LUHMES (cell line): Measurements from ENCODE around the genes CFAP300, MMP8 and CASP4.

DNA sequence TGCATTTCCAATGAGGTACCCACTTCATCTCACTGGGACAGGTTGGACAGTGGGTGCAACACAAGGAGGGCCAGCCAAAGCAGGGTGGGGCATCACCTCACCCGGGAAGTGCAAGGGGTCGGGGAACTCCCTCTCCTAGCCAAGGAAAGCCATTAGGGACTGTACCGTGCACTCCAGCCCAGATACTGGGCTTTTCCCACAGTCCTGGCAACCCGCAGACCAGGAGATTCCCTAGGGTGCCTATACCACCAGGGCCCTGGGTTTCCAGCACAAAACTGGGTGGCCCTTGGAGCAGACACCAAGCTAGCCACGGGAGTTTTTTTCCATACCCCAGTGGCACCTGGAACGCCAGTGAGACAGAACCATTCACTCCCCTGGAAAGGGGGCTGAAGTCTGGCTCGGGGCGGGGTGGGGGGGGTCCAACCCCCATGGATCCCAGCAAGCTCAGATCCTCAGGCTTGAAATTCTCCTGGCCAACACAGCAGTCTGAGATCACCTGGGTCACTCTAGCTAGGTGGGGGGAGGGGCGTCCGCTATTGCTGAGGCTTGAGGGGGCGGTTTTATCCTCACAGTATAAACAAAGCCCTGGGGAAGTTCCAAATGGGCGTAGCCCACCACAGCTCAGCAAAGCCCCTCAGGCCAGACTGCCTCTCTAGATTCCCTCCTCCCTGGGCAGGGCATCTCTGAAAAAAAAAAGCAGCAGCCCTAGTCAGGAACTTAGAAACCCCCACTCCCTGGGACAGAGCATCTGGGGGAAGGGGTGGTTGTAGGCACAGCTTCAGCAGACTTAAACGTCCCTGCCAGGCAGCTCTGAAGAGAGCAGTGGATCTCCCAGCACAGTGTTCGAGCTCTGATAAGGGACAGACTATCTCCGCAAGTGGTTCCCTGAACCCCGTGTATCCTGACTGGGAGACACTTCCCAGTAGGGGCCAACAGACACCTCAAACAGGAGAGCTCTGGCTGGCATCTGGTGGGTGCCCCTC lies 16.9 kb downstream of the TRPC6 start:
- PRO-cap, result no peak

DNA sequence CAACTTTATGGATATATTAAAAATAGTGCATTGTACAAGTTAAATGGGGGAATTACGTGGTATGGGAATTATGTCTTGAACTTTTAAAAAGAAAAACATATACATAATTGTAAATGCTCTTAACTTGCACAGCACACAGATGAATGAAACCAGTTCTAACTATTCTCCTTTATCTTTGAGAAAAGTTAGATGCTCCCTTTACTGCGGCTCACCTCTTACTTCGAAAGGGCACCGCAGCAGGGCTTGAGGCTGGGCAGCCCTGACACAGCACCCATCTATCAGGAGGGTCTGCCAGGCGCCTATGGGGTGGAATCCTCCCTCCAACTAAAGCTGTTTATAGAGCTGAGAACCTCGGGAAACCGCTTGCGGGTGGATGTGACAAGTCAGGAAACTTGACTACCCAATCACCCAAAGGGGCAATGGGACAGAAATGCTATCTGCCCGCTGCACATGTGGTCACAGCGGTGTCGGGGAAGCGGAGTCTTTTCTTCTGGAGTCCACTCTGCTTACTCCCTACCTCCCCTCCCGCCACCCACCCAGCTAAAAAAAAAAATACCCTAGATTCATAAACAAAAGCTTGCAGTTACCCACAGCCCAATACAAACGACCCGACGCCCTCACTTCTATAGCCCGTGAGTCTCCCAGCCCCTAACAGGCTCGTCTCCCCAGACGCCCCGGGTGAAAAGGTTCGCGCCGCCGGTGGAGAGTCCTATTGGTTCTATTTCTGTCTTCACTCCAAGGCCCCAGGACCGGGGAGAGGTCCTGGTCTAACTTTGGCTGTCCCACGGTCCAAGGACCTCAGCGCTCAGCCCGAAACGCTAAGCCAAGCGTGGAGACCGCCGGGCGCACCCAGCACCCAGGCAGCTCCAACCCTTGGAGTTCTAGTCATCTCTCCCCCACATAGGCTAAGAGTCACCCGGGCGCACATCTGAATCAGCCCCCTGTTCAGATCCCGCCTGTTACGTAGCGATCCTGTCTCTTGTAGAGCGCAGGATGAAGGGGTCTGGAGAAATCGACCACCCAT lies 1.5 kb downstream of the TRPC6 start:
- PRO-cap, result no peak

DNA sequence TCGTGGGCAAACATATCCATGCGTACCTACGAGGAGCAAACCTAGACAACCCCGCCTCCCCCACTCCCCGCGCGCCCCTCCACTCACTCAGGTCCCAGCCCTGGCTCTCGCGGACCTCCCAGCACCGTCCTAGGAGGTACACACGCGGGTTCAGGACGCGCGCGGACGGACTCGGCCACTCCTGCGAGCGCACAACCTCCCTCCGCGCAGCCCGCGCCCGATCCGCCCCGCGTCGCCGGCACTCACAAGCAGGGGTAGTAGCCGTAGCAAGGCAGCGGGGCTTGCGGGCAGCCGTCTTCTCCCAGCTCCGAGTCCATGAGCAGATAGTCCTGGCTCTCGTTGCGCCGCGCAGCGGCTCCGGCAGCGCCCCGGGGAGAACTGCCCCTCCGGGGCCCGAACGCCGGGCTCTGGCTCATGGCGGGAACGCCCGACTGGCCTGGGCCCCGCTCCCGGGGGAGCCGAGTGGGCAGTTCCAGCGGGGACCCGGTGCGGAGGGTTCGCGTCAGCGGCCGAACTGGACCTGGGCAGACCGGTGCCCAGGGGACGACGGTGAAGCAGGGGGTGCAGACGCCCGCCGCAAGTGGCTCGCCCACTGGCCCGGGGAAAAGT lies 615 bp downstream of the TRPC6 start:
- PRO-cap, result no peak

DNA sequence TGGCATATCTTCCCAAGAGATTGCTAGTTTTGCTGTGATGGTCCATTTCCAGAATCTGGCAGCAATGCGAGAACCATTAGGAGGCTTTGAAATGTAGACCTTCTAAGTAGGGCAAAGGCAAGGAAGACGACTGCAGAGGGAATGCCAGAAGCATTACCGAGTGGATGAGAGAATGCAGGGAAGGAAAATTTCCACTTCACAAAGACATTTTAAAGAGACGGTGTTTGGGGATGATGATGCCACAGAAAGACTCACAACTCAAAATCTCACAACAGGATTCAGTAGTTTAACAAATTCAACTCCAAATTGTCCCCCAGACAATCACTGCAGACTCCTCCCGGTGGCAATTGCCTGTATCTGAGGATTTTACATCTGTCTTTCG lies 423 bp upstream of the CEP126 start:
- PRO-cap, result no peak

DNA sequence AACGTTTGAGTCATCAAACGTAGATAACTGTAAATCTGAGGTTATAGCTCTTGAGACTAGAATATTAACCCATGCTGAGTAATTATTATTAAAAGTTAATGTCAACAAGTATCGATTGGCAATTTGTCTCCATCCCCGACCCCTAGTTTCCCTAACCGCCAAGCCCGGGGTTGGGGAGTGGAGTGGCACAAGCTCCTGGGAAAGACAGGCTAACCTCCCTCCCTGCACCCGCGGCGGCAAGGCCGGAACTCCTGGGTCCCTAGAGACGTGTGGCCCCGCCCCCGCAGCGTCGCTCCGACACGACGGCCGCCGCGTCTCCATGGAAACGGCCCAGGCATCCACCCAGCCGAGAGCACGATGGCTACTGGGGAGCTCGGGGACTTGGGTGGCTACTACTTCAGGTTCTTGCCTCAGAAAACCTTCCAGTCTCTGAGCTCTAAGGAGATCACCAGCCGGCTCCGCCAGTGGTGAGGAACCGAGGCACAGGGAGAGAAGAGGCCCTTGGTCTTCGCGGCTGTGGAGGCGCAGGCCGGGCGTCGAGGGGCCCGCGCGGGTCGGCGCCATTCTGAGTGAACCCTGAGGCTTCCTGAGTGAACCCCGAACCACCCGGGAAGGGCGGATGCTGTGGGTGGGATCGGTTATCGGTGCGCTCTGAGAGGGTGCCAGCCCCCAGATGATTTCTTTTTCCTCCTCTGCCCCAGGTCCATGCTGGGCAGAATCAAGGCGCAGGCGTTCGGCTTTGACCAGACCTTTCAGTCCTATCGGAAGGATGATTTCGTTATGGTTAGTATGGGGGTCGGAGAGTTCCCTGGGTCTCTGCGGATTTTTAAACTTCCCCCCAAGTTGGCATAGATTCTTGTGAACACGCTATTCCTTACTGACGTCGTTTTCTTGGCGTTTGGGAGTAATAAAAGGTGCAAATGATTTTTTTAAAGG lies at the start of gene CFAP300:
Gene CFAP300 (plus strand): TSS at position 324 of the 936 bp plus-strand sequence.
- PRO-cap, result bidirectional peak, plus-strand start at position 324 of the sequence, minus-strand start at position 254 of the sequence

DNA sequence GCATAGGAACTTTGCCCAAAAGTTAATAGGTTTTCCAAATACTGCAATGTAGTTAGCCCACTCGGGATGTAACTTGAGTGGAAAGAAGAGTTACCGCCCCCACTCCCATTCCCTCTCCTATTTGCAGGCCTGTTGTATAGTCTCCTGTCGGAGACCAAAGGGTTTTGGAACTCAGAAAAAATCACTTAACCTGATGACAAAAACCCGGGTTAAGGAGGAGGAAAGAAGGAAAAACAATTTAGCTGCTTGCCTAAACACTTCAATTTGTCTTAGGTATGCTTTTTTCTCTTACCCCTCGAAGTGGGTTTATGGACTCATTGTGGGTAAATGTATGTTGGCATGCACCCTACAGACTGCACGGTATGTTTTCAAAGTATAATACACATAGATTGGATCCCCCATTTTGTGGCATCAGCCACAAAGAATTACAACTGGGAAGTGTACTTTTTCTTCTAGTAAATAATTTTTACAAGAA lies 2.3 kb downstream of the YAP1 start:
- PRO-cap, result no peak

DNA sequence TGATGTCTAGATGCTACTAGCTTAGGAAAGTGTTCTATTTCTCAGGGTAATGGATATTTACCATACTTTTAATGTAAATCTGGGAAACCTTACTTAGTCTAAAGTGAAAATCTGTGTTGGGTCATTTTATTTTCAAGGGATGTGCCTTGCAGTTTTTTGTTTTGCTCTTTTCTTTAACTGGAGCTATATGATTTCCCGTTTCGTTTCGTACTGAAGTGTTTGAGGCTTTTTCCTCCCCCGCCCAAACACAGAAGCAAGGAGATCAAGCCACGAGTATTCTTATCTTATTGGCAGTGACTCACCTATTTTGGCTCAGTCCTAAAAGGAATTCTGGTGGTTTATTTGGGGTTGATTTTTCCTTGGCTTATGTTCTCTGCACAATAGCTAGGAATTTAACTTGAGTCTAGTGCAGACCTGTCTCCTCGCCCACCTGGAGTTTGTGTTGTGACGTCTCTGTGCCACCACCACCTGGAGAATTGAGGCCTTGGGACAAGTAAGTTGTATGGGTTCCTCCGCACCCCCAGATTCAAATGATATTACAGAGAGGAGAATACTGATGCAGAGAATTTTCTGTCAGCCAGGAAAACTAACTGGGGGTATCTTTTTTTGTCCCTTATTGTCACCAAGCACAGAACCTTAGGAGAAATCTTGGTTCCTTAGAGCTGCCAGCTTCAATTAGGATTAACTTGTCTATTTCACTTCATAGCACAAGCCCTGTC lies 90.5 kb upstream of the BIRC3 start:
- PRO-cap, result no peak

GRCh38 chr11:102321738-102322590 lies 4.7 kb downstream of the BIRC3 start:
- PRO-cap, result no peak

DNA sequence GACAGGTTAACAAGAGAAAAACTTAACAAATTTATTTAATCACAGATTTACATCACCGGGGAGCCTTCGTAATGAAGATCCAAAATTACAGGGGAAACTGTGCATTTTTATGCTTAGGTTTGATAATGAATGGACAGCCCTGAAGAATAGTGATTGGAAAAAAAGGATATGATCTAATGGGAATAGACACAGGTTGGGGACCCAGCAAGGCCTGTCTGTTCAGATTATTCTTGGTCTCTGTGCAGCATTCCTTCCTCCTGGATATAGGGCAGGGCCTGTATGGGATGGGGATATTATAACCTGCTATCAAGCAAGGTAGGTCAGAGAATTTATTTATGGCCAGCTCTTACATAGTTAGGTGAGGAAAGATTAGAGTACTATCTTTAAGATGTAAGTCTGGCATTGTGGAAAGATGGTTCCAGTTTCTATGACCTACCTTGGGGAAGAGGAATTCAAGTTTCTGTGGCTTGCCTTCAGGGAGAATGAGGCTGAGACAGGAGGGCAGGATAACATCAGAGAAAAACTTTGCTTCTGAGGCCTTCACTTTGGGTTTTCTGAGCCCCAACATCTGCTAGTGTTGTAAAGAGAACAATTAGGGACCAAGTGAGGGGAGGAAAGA lies 8.5 kb upstream of the BIRC2 start:
- PRO-cap, result no peak

- PRO-cap, result no peak
These were observed 37.8 kb downstream of the BIRC2 start for GRCh38 chr11:102384737-102385233.

GRCh38 chr11:102416805-102417365 lies 35.7 kb downstream of the TMEM123 start:
- PRO-cap, result no peak

- PRO-cap, result no peak
These were observed 21.2 kb downstream of the TMEM123 start for GRCh38 chr11:102431405-102431796.

- PRO-cap, result no peak
These were observed 12.7 kb upstream of the TMEM123 start for GRCh38 chr11:102465239-102465660.

DNA sequence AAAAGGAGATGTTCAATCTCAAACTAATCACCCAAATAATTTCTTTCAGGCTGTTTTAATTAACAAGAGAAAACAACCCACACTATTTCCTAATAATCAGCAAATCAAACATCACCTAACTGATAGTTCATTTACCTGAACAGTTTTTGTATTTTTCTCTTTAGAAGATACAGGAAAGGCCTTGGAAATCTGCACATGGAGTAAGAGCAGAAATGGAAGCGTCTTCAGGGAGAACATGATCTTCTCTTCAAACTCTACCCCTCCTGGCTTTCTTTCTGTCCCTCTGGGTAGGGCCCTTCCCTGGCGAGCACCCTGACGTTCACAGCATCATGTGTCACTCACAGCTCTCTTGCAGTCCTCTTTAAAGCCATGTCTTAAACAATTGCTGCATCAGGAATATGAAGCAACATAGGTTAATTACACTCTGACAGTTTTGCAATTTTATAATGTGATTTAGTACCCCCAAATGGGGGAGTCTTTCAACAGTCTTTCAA lies at the start of gene MMP8:
Gene MMP8 (minus strand): TSS at position 336 of the 494 bp plus-strand sequence.
- PRO-cap, result no peak

DNA sequence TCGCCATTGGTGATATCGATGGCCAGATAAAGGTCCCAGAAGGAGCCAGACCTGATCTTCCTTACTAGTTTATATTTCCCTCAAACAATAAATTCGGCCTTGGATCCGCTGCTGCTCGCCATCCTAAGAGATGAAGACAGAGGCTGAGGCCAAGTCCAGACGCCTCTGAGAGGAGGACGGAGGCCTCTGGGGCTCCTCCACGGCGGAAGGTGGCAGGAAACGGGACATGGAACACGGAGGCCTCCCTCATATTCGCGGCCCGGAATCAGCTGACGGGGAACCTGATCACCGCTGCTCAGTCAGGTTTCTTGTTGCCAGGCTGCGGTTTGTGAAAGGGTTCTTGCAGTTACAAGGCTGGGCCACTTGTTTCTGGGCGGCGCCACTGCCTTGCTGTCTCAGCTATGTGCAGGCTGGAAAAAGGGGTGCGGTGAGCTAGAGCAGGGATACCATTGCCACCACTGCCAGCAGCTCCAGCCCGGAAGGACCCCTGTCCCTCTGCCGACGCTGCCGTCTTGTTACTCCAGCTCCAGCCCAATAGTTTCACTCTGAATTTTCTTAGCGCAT lies 9.9 kb upstream of the MMP1 start:
- PRO-cap, result no peak

DNA sequence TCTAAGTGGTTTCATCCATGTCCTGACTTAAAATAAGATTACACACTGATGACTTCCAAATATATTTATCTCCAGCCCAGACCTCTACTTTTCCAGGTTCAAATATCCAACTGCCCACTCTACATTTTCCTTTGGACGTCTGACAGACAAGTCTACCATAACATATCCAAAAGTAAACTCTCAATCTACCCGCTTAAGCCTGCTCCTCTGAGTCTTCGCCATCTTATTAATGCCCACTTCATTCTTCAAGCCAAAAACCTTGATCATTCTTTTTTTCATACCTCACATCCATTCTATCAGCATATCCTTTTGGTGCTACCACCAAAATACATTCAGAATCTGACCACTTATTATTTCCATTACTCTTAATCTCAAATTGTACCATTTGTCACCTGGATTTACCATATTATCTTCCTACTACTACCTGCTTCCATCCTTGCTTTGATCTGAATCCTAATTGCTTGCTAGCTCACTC lies 36.2 kb downstream of the DCUN1D5 start:
- PRO-cap, result no peak

DNA sequence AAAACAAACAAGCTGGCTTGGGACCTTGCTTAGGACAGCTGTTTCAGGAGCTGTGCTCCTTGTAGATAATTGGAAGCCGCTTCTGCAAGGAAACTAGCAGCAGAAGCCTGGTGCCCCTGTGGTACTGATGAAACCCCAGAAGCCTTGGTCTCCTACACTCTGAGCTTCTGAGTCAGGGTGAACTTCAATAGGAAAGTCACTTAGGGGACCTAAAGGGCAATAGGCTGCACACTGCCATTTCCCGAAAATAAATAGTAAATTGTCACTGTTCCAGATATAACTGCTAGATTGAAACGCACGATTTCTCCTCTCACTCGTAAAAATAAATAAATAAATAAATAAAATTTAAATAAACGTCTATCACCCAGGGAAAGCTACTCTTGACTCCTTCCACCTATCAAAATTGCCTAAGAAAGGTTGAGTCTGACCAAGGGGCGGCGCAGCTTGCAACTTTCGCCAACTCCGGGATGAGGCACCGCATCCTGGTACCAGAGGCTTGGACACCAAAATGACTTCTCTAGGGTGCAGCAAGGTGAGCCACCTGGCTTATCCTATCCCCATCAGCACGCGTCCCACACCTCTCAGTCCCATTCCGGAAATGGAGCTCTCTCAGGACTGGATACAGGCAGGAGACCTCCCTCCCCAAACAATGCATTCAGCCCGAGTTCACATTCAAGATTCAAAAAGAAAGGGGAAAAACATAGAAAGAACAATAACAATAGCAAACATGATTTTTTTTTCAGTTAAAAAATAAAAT lies 733 bp downstream of the PDGFD start:
- PRO-cap, result no peak

GRCh38 chr11:104968008-104968882 lies at the start of gene CASP4:
TSS of gene CASP4 (minus strand) at chr11:104968574.
- PRO-cap, result no peak

- PRO-cap, result no peak
These were observed 2.4 kb upstream of the CASP5 start for GRCh38 chr11:105025359-105025855.

DNA sequence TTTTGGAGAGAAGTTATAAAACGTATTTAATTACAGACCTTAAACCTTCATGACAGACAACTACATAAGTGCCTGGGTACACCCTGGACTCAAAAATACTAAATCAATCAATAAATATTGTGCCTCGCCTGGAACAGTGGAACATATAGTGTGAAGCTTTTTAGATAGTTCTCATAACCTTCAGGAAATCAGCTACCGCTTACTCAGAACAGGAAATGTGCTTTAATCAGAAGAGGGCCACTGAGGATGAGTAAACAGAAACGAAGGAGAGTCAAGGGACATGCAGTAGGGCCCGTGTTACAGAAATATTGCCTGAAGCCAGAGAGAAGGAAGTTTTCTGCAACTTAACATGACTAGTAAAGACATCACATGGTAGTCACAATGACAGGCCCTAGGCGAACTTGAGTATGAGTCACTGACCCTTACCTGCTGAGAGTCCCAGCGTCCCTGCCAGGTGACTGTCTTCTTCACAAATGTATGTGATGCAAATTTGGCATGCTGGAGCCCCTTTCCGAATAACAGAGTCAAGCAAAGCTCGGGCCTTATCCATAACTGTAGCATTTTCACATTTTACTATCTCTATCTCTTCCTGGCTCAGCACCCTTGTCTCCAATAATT lies 39.4 kb downstream of the CARD18 start:
- PRO-cap, result no peak